NB4 (cell line): Measurements from ENCODE around the gene NME8.

- RRBS: no CpG with 5 or more reads among the region's 6 CpGs
Measured at GRCh38 chr7:37414278-37414941, 34.3 kb downstream of the ELMO1 start.

DNA sequence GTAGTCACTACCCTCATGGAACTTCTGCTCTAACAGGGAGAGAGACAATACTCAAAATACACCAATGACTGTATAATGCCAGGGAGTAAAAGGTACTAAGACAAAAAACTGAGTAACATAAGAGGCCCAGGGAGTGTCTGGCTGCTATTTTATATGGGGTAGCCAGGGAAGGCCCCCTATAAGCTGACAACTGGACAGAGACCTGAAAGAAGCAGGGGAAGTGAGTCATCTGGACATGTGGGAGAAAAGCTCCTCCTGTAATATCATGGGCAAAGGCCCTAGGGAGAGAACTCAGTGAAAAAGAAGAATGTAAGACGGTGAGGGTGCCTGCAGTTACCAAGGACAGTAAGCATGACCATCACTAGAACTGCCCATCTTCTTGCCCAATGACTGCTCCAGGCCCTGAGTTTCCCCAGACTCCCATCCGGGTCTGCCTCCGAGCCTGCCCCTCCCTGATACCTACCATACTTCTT lies 2.4 kb downstream of the ELMO1 start:
- RRBS: no CpG with 5 or more reads among the region's 3 CpGs

GRCh38 chr7:37492123-37492660 lies 43.5 kb upstream of the ELMO1 start:
- RRBS: 99% methylated on average over 2 of the region's 24 CpGs

GRCh38 chr7:37511711-37512386 lies 63.2 kb upstream of the ELMO1 start:
- RRBS: no CpG with 5 or more reads among the region's 7 CpGs

DNA sequence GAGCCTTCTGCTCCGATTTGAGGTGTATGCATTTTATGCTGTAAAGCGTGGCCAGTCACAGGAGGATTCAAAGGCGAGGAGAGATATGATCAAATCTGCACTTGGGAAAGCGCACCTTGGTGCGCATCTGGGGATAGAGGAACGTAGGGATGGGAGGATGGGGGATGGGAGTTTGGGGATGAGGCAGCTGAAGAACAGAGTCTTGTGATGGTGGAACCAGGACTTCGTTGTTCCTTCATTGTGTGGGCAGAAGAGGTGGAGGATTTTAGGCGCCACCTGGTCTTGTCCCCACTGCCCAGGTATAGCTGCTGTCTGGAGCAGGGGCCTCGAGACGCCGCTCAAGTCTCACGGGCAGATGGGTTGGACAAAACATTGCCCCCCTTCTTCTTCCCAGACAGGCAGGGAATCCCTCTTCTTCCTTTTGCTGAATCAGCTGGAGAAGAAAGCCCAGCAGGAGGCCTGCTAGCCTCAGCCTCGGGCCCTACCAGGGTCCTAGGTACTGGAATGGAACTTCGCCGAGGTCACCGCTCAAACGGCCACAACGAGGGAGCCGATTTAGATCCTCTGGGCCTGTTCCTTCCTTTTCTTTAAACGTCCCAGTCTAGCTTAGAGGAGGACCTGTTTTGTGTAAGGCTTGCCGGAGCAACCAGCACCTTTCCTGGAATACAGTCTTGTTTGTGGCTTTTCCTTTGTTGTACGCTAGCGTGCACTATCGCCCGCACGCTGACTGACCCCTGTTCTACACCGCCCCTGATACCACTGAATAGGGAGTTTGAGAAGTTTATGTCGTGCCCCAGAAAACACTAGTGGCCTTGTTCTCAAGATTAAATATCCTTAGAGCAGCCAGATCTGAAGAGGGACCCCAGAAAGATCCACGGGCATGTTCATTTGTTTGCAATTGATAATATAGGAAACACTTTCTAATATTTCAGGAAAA lies at the start of gene NME8:
Gene NME8 (plus strand): TSS at position 168 of the 937 bp plus-strand sequence.
- RRBS: no CpG with 5 or more reads among the region's 29 CpGs

DNA sequence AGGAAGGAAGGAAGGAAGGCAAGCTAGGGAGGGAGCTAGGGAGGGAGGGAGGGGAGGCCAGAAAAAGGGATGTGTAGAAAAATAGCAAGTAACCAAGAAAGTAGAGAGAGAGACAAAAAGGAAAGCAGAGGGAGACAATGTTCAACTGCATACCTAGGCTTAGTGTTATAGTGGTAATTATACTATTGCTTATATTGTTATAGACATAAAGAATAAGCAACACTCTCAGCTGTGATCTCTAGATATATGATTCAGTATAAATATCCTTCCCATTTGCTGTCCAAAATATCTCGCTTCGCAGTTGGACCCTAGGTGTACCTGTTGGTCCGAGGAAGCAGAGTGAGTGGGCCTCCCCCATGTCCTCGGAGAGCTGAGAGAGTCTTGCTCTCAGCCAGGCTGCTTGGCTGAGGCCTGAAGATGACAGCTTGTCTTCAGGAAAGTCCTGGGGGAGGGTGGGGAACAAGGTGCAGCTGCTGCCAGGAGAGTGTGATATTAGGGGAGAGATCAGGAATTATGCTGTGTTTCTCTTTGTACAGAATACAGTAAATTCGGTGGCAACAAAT lies 156.4 kb downstream of the STARD3NL start:
- RRBS: no CpG with 5 or more reads among the region's 5 CpGs

DNA sequence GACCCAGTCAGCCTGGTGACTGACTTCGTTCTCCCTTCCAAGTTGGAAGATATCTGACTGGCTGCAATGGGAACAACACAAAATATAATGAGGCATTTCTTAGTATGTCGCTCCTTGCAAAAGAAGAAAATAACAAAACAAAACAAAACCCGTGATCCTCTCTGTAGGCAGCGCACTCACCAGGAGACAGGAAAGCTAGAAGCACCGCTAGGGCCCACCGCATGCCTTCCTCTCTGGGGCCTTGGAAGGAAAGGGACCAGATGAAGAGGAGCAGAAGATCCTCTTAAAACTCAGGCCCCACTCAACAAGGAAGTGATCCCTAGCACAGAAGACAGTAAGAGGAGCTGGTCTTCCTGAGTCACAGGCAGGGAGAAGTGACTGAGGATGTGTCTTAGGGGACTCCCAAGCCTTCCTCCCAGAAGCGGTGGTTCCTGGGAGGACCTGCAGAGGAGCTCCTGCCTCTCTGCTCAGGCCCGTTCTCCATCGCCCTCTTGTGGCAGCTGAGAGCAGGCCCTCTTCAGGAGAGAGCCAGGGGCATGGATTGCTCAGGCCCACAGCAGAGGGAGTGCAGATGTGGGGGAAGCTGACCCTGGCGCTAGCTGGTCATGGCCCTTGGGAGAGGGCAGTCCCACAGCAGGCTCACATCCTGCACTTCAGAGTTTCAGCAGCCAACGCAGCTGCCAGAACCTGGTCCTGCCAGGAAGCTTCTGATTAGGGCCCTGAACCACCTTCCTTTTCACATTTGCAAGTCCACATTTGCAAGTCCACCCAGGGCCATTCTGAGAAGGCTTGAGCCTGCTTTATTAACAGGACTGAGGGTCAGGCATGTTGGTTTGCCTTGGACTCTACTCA lies 190.0 kb downstream of the STARD3NL start:
- RRBS: no CpG with 5 or more reads among the region's 11 CpGs

- RRBS: 87% methylated on average over 7 of the region's 18 CpGs
Measured at GRCh38 chr7:39353476-39354453, 212.4 kb upstream of the YAE1 start.

GRCh38 chr7:39950426-39951441 lies 678 bp downstream of the CDK13 start:
- RRBS: 1% methylated on average over 50 of the region's 124 CpGs

DNA sequence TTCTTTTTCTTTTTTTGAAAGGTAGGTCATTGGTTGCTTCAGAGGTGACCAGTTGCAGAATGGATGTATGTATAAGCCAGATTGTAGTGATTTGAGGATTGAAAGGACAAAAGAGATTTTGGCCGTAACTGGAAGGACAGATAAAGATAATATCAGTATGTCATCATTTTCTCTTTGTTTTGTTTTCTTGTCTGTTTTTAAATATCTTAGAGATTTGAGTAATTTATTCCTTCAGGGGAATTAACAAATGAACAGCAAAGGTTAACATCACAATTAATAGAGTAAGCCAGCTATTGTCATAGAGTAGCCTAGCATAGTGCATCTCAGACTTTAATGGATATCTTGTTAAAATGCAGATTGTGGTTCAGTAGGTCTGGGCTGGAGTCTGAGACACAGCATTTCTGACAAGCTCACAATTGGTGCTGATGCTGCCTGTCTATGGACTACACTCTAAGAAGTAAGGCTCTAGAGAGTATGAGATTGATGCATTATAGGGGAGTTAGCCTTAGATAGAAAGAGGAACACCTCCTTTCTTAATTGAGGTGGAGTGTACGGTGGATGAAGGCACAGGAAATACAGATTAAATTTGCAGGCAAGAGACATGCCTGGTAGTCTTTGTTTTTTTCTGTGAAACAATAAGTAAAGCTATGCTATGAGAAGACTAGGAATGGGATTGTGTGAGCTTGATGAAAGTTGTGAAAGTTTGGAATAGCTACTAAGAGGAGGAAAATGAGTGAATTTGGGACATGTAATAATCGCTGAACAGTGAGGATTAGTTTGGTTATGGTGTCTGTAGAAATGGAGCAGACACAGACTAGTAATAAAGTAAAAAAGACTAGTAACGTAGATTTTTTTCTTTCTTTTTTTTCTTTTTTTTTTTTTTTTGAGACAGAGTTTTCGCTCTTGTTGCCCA lies 28.5 kb downstream of the CDK13 start:
- RRBS: no CpG with 5 or more reads among the region's 5 CpGs

DNA sequence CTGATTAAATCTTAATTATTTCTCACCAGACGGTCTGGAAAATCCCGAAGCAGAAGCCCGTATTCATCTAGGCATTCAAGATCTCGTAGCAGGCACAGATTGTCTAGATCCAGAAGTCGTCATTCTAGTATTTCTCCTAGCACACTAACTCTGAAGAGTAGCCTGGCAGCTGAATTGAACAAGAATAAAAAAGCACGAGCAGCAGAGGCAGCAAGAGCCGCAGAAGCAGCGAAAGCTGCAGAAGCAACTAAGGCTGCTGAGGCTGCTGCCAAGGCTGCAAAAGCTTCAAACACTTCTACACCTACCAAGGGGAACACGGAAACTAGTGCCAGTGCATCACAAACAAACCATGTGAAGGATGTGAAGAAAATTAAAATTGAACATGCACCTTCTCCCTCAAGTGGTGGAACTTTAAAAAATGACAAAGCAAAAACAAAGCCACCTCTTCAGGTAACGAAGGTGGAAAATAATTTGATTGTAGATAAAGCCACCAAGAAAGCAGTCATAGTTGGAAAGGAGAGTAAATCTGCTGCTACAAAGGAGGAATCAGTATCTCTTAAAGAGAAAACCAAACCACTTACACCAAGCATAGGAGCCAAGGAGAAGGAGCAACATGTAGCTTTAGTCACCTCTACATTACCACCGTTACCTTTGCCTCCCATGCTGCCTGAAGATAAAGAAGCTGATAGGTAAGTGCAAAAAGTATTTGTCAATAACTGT lies 37.7 kb downstream of the CDK13 start:
- RRBS: no CpG with 5 or more reads among the region's 11 CpGs

DNA sequence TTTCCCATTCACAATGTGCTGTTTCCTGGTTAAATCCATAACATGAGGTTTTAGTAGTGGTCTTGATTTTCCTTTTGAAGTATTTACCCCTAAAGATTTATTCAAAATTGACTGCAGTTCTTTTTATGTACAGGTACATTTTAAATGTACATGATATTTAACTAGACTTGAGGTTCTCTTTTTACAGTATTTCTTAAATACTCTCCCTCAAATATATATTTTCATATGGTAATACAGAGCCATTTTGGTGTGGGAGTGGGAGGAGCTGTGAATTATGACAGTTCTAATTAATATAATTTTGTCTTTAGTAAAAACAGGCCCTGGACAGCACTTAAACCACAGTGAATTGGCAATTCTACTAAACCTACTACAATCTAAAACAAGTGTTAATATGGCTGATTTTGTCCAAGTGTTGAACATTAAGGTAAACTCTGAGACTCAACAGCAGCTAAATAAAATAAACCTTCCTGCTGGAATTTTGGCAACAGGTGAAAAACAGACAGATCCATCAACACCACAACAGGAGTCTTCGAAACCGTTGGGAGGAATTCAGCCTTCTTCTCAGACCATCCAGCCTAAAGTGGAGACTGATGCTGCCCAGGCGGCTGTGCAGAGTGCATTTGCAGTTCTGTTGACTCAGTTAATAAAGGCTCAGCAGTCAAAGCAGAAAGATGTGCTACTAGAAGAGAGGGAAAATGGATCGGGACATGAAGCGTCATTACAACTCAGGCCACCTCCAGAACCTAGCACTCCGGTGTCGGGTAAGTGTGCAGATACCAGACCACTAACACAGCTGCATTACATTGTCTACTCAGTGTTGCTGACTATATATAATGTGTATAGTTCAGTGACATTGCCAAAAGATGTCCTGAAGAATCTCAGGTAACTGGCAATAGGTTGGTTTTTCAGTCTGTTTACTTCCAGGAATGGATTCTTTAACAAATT lies 41.7 kb downstream of the MPLKIP start:
- RRBS: no CpG with 5 or more reads among the region's 7 CpGs

GRCh38 chr7:40899877-40900410 lies 765.1 kb downstream of the SUGCT start:
- RRBS: no CpG with 5 or more reads among the region's 12 CpGs

GRCh38 chr7:41010917-41011324 lies 692.0 kb downstream of the INHBA start:
- RRBS: no CpG with 5 or more reads among the region's 4 CpGs

GRCh38 chr7:41822044-41822812 lies 119.3 kb upstream of the INHBA start:
- RRBS: no CpG with 5 or more reads among the region's 3 CpGs

- RRBS: no CpG with 5 or more reads among the region's 9 CpGs
Measured at GRCh38 chr7:41916316-41917183, 213.7 kb upstream of the INHBA start.

DNA sequence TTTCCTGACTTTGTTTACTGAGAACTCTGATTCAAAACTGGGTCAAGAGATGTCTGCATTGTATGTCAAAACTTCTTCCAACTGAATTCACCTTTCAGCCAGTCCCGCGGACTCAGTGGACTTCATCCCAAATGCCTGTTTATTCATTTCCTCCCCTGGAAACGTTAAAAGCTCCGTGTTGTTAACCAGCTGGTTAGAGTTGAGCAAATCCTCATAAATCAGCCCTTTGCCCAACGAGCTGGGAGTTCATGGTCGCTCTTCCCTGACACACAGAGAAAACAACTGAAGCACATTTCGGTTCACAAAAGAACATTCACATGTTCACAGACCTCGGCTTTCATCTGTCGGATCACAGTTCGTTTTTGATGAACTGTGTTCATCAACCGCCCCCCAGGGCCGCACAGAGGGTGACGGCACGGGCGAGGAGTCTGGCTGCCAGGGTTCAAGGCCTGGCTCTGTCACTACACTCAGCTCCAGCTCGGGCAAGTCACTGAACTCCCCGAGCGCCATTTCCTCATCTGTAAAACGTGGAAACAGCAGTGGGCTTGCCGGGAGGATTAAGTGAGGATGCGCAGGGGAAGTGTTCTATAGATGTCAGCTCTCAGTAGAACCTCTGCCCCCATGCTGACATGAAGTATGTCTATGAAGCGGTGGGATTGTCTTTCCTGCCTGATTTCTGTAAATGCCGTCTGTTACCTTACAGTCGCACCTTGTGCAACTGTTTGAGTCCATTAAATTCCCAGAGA lies 62.5 kb downstream of the GLI3 start:
- RRBS: no CpG with 5 or more reads among the region's 24 CpGs

- RRBS: no CpG with 5 or more reads among the region's 4 CpGs
Measured at GRCh38 chr7:42193104-42193667, 43.8 kb downstream of the GLI3 start.

DNA sequence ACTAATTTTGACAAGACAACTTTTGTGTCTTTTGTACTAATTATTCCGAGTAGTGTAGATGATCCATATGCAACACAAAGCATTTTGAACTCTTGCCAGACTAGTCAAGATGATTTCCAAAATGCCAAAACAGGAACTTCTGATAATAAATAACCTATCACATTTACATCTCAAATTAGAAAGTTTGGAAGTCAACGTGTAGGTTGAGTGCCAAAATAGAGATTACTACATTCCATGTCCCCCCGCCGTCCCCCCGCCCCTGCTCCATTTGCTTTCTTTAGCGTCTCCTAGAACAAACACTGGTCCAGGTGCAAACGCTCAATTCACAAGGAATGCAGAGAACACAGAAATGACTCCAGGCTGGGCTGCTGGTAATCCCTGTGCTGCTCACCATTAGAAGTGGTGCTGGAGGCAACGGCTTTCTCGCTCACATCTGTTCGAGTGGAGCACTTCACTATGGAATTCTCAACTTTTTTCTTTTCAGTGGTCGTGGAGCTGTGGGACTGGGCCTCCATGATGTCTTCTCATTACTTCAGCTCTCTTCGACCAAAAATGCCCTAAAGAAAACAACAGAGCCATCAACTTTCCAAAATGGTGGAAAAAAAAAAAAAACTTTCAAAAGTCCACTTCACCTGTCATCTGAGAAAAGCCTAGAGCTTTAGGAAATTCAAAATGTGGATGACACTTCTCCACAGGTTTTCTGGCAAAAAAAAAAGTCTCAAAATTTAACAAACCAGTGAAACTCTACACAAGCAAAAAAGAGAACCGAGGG lies 14.1 kb downstream of the GLI3 start:
- RRBS: no CpG with 5 or more reads among the region's 13 CpGs

GRCh38 chr7:42236976-42237115 lies 163 bp downstream of the GLI3 start:
- RRBS: no CpG with 5 or more reads among the region's 26 CpGs